Ascending aorta (tissue), 1 donor: ENCODE results near the gene HS1BP3.

GRCh38 chr2:20184536-20184936, 40.4 kb downstream of the SDC1 start:
- PRO-cap, result no peak

- PRO-cap, result no peak
These were observed 29.5 kb downstream of the SDC1 start for GRCh38 chr2:20195175-20196046.

DNA sequence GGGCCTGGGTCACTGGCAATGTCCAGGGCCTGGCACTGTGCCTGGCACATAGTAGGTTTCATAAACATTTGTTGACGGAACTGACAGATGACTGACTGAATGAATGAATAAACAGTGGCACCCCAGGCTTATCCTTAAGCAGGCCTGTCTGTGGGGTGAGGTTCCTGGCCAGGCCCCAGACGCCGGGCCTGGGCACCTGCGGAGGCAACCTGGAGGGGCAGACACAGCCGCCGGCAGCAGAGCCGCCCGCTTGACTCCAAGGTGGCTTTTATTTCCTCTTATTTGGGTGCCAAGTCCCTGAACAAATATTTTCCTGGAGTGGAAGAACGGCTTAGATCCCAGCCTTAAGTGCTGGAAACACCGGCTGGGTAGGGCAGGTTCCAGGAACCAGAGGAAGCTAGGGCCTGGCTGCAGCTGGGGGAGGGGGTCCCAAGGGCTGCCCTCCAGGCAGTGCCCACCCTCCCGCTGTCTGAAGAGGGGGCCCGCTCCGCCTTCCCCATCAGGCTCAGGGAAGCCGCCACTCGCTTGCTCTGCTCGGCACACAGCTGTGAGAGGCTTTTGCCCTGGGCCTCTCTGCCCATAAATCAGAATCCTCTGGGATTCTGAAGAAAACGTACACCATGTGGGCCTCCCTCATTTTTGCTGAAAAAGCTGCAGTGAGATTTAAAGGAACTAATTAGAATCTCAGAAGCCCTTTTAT, 28.3 kb downstream of the SDC1 start:
- PRO-cap, result no peak

GRCh38 chr2:20212150-20213510, 12.3 kb downstream of the SDC1 start:
- PRO-cap, result no peak

GRCh38 chr2:20303923-20304852, 46.5 kb downstream of the PUM2 start:
- PRO-cap, result no peak

- PRO-cap, result no peak
These were observed 729 bp upstream of the PUM2 start for GRCh38 chr2:20351221-20351924.

DNA sequence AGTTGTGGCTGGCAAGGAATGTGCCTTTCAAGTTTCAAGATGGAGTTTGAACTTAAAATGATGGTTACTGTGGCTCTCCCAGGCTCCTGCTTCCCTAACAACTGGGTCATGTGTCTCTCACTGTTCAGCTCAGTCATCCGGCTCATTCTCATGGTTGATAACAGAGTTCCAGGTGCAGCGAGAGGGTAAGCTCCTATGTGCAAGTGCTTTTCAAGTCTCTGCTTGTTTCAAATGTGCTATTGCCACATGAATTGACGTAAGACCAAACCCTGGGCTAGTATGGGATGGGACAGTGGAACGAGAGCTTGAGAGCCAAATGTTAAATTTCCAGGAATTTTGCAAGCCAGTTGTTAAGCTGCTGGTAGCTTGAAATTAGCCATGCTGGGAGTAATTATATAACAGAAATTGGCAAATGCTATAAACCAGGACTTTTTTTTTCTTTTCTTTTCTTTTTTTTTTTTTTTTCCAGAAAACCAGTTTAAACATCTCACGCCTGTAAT, 19.6 kb upstream of the PUM2 start:
- PRO-cap, result no peak

DNA sequence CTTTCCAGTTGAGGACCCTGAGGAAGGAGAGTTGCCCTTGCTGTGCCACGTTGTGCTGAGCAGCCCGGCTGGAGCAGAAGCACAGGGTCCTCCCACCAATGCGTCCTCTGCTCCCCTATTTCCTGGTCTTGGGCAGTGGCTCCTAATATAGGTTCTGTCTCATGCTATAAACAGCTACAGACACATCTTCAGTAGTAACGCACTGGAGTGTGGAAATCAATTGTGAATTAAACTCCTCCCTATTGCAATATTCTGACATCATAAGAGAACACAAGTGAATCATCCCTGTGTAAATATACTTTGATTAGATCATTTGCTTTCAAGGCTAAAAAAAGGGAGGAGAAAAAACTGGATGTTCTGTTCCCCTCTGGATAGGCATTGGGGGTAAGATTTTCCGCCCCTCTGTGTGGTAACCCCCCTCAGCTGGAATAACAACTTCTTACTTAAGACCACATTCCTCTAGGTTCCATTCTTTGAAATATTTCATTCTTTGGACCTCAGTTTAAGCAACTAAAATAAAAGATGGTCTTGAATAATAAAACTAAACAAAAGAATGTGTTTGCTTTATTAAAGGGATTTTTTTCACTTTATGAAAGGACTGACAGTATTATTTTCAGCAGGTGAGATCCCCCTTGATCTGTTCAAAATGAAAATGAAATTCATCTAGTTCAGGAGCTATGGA, 8.3 kb upstream of the RHOB start:
- PRO-cap, result bidirectional peak, plus-strand start at position 328 of the sequence, minus-strand start at position 121 of the sequence

GRCh38 chr2:20447668-20447981, 751 bp downstream of the RHOB start:
- PRO-cap, result bidirectional peak, plus-strand start at chr2:20447937, minus-strand start at chr2:20447933

DNA sequence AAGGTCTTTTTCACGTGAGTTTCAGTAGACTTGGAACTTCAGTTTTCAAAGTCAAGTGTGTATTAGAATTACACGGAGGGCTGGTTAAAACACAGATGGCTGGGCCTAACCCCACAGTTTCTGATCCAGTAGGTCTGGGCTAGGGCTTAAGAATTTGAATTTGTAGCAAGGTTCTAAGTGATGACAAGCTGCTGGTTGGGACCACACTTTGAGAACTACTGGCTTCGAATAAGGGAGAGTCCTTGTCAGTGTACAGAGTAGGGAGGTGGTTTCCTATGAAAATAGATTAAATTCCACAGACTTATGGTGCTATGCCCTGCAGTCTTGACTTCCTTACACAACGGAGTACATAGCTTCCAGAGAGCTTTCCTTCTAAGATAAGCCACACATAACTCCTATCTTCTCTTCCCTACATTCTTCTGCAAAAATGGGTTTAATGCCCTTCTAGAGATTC, 4.5 kb downstream of the RHOB start:
- PRO-cap, result no peak

DNA sequence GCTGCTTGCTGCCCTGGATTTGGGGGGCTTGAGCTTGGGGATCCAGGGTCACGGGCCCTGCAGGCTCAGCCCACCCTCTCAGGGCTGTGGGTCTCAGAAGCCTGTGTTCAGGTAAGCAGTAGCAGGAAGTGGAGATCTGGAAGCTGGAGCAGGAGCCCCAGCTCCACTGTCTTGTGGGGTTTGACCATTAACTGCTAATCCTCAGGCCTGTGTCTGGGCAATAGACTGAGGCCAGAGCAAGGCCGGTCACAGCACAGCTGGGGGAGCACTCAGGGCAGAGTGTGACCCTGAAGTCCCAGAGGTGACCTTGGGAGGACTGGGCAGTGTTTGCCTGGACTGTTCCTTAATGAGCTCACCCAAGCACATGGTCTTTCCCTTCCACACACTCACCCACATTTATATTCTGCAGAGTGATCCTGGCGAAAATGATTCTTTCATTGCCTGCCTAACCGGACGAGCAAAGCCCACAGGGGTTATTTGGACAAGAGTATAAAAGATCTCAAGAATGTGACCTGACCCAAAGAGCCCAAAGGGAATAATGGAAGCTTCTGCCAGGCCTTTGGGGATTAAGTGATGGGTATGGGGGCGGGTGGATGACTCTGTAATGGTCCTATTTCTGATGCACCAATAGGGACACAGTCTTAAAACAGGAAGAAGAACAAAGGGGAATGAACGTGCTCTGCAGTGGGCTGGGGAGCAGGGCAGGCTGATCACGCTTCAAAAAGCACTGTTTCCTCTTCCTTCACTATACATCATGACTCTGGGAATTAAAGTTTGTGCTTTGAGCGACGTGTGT, 27.3 kb downstream of the RHOB start:
- PRO-cap, result no peak

DNA sequence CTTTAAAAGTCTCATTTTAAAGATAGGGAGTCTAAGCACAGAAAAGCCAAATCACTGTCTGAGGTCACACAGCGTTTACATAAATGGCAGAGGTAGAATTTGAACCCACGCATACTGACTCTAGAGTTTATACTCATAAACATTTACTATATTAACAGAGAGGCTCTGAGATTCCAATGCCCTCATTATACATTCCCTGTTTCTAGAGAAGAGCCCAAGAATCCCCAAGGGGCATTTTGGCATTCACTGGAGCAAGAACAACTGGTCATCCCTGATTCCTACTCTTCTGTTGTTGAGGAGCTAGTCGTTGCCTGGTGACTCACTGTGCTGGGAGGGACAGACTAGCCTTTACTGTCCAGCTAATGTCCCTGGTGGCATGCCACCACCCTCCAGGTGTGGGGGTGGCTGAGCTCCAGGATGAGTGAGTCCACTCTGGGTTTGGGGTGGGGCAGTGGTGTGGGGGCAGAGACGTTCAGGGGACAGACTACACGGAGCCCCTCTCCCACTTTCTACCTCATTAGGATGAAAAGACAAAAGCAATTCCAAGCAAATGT, 49.2 kb downstream of the RHOB start:
- PRO-cap, result no peak

- PRO-cap, result unidirectional peak, minus-strand start at chr2:20617241
These were observed 33.8 kb downstream of the HS1BP3 start for GRCh38 chr2:20616822-20617843.

GRCh38 chr2:20618428-20618836, 32.5 kb downstream of the HS1BP3 start:
- PRO-cap, result bidirectional peak, plus-strand start at chr2:20618756, minus-strand start at chr2:20618595

GRCh38 chr2:20650133-20650840, 611 bp downstream of the HS1BP3 start:
- PRO-cap, result no peak

DNA sequence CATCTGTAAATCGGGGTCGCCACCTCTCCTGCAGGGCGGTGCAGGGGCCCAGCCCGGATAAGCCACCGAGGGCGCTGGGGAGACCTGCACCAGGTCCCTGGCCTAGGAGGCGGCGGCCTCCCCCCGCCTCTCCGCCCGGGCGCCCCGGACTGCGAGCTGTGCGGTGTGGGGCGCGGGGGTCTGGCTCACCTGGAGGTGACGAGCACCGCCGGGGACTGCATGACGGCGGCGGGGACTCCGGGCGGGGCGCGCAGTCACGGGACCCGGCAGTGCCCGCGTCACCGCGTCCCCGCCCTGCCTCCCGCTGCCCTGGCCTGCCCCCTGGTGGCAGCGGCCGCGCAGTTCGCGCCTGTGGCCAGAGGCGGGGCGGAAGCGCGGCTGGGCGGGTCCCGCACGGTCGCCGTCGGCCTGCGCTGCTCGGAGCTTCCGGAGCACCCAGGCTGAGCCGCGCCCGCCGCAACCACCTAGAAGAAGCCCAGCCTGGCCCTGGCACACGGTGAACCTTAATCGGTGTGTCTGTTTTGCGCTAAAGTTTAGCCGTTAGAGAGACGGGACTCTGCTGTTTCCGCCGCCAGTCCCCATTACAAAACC, at the start of gene HS1BP3:
Gene HS1BP3 (minus strand): TSS at position 256 of the 591 bp plus-strand sequence.
- PRO-cap, result bidirectional peak, plus-strand start at position 358 of the sequence, minus-strand start at position 230 of the sequence

- PRO-cap, result no peak
These were observed 39.6 kb downstream of the APOB start for GRCh38 chr2:21004151-21004705.

DNA sequence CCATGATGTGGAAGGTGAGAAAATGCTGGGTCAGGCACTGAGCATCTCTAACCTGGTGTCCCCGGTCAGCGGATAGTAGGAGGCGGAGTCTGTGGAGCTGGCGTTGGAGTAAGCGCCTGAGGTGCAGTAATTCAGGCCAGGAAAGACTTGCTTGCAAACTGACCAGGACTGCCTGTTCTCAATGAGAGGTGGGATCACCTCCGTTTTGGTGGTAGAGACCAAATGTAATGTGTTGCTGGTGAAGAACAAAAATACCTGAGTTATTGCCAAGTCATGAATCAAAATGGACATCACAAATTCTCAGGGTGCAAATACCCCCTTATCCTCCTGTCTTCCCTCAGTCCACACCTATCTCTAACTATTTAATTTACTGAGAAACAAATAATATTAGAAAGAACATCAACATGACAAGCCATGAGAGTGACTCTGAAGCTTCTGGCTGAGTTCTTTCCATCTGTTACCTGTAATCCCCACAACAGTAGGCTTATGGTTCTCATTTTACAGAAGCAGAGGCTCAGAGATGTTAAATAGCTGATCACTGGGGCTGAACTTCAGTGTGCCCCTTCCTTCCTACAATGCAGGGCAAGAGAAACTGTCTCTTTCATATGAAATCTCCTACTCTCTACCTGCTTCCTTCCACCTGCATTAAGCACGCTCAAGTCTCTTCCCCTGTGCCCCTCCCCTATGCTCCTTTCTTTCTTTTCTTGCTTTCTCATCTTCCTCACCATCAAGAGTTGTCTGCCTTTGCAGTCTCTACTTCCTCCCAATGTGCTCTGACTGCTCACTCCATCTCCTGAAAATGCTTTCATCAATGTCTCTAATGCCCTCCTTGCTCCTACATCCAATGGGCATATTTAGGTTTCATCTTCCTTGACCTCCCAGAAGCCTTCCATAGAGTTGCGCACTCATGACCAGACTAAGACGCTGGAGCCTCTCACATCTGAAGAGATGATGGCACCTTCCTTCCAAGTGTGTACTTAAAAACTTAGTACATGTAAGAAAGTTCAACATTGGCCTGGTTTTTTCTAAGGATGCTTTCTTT, 23.9 kb downstream of the APOB start:
- PRO-cap, result no peak

- PRO-cap, result no peak
These were observed 28.1 kb upstream of the TDRD15 start for GRCh38 chr2:21095569-21096130.

- PRO-cap, result no peak
These were observed 24.4 kb upstream of the TDRD15 start for GRCh38 chr2:21099223-21099872.